Myometrial cell (primary cell): ENCODE data around the genes IL32, ZNF205 and OR2C1.

GRCh38 chr16:2990945-2991298 is 10.7 kb upstream of the PKMYT1 start:
- RAMPAGE, long total RNA = no peak

GRCh38 chr16:3035821-3036389 is 839 bp downstream of the BICDL2 start:
- RAMPAGE, long total RNA = no peak

DNA sequence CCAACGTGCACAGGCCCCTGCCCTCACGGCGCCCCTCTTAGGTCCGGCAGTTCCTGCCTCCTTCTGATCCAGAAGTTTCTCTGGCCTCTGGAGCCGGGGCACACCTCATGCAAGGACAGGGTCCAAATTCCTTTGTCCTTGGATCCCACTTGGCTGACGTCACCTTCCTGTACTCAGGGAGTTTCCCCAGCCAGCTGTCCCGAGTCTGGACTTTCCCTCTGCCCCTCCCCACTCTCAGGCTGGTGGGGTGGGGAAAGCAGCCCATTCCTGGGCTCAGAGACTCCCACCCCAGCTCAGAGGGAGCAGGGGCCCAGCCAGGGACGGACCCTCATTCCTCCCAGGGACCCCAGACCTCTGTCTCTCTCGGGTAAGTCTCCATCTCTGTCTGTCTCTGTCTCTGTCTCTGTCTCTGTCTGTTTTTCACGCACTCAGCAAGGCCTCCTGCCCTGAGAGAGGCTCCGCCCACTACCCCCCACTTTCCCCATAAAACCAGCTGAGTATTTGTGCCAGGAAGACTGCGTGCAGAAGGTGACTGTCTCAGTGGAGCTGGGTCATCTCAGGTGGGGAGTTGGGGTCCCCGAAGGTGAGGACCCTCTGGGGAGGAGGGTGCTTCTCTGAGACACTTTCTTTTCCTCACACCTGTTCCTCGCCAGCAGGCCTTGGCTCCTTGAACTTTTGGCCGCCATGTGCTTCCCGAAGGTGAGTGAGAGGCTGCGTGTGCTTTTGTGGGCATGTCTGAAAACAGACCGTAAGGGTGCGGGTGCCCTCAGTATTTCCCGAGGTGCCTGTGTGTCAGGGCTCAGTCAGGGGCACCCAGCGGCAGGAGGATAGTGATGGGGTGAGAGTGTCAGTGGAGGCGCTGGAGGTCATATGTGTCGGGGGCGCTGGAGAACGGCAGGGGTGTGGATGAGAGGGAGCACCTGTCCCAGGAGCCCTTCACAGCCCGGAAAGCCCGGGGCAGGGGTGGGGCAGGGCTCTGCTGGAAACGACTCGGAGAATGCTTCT is at the start of gene IL32:
Gene IL32 (plus strand): TSS at position 513 of the 1,005 bp plus-strand sequence.
- RAMPAGE, long total RNA = start-site peak on the plus strand centred at position 256 of the sequence, 82 bp wide, 47 and 40 reads in 2 replicates

DNA sequence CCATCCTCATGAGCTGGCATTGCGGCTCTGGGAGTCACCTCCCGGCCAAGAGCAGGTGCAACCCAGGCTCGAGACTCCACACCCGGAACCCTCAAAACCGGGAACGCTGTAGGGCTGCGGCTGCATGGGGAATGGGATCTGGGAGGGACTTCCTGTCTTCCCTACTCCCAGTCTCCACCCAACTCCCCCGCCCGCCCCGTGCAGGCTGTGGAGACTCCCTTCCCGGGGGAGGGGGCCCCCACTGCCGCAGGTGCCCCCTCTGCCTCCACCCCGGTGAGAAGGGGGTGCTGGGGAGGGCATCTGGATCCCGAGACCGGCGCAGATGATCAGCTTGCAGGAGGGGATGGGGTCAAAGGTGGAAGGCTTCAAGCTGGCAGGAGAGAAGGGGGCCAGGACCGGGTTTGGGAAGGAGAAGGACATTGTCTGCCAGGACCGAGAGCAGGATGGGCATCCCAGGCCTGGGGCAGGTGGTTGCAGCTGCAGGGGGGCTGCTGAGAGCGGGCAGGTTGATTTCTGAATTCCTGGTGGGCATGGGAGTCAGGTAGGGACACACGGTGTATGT is at the start of gene ZNF205:
Gene ZNF205 (plus strand): TSS at position 177 of the 562 bp plus-strand sequence.
- RAMPAGE, long total RNA = no peak

GRCh38 chr16:3137234-3137656 is 2.4 kb downstream of the ZNF213 start:
- RAMPAGE, long total RNA = no peak

- RAMPAGE, long total RNA = no peak
These were observed 406 bp downstream of the ZNF200 start for GRCh38 chr16:3234585-3234919.

DNA sequence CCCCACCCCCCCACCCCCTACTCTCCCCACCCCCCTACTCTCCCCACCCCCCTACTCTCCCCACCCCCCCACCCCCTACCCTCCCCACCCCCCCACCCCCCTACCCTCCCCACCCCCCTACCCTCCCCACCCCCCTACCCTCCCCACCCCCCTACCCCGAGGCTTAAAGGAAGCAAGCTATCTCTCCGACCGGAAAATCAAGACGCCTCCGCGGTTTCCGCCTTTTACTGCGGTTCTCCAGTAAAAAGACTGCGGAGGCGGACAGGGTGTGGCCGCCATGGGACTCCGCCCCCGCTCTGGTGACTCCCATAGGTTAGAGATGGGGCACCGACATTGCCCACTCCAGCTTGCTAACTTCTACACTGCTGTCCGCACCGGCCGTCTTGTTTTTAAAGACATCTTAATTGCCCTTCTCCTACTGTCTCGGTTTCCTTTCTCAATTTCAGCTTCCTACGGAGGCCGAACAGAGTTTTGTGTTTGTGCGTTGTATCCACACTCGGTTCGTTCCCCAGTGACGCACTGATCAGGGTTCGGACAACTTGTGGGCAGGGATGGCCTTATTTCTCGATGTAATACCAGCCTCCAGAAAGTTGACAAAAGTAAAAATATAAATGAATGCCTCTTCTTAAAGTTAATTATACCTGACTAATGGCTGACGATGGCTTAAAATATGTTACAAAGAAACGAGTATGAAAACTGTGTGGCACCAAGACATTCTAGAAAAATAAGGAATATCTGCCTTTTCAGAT is 994 bp upstream of the ZNF200 start:
- RAMPAGE, long total RNA = no peak

DNA sequence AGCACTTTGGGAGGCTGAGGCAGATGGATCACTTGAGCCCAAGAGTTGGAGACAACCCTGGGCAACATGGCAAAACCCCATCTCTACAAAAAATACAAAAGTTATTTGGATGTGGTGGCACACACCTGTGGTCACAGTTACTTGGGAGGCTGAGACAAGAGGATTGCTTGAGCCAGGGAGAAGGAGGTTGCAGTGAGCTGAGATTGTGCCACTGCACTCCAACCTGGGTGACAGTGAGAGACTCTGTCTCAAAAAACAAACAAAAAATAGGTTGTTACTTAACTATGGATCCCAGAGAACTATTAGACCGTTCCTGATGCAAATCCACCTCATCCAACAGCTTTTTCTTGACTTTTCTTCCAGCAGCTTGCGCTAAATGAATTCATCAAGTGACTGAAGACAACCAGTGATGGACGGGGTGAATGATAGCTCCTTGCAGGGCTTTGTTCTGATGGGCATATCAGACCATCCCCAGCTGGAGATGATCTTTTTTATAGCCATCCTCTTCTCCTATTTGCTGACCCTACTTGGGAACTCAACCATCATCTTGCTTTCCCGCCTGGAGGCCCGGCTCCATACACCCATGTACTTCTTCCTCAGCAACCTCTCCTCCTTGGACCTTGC is at the start of gene OR2C1:
Gene OR2C1 (plus strand): TSS at position 358 of the 624 bp plus-strand sequence.
- RAMPAGE, long total RNA = no peak

GRCh38 chr16:3457353-3458466 is 14.2 kb downstream of the NAA60 start:
- RAMPAGE, long total RNA = start-site peak on the plus strand at chr16:3458003-3458088, 68 and 183 reads in 2 replicates

DNA sequence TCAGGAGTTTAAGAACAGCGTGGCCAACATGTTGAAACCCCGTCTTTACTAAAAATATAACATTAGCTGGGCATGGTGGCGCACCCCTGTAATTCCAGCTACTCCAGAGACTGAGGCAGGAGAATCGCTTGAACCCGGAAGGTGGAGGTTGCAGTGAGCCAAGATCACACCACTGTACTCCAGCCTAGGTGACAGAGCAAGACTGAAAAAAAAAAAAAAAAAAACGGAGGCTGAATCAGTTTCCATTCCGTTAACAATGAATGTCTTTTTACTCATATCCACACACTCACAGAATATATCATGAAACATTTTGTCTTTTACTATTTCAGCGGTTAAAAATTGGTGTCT is 10.6 kb upstream of the SLX4 start:
- RAMPAGE, long total RNA = no peak

DNA sequence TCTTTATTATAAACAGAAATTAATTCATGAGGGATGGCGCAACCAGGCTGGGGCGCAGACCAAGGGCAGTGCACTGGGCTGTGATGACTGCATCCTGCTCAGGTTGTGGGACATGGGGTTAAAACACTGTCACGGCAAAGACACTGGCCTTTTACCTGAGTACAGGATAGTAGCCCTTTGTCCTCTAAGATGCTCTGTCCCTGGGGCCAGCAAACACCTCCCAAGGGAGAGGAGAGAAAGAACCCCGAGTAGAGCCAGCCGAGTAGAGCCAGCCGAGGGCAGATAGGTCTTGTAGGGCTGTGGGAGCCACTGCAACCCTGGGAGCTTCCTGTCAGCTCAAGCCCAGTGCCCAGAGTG is 8.7 kb upstream of the DNASE1 start:
- RAMPAGE, long total RNA = no peak

DNA sequence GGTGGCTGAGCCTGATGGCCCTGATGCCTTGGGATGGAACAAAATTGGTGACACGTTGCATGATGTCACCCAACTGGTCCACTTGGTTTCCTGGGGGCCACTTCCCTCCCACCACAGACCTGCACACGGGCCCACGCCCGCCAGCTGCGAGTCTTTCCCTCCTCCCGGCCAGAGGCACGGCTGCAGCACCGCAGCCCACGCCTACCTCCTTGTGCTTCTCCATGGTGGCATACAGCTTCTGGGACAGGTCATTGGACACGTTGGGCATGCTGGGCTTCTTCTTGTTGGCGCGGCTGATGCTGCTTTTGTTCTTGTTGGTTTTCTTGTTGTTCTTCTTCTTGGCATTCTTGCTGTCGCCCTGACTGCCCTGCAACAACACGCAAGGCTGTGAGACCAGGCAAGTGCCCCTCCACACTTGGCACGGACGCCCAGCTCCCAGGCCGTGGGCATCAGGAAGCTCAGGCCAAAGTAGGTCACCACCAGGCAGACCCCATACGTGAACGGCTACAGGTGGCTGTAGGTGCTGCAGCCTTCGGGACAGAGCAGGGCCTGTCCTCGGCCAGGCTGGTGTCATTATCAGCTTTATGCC is 14.3 kb upstream of the TRAP1 start:
- RAMPAGE, long total RNA = no peak

GRCh38 chr16:3736032-3736525 is 18.8 kb upstream of the TRAP1 start:
- RAMPAGE, long total RNA = no peak

GRCh38 chr16:3798069-3798308 is 80.7 kb upstream of the TRAP1 start:
- RAMPAGE, long total RNA = no peak

GRCh38 chr16:4019310-4019932 is 96.8 kb downstream of the ADCY9 start:
- RAMPAGE, long total RNA = no peak

DNA sequence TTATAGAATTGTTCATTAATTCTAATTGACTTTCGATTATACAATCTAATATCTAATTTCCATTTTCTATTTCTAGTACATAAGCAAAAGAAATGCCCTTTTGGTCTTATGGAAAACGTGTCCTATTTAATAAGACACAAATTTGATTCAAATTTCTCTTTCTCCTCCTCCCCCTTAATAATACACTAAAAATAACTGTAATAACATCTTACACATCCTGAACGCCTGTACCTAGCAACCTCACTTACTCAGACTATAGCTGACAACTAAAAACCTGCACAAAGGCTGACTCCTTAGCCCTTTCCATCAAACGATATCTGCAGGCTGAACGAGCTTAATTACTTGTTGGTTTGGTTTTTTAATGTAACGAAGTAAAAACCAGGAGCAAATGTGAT is 23.8 kb downstream of the ADCY9 start:
- RAMPAGE, long total RNA = no peak

GRCh38 chr16:4239545-4240089 is 2.3 kb downstream of the SRL start:
- RAMPAGE, long total RNA = no peak

DNA sequence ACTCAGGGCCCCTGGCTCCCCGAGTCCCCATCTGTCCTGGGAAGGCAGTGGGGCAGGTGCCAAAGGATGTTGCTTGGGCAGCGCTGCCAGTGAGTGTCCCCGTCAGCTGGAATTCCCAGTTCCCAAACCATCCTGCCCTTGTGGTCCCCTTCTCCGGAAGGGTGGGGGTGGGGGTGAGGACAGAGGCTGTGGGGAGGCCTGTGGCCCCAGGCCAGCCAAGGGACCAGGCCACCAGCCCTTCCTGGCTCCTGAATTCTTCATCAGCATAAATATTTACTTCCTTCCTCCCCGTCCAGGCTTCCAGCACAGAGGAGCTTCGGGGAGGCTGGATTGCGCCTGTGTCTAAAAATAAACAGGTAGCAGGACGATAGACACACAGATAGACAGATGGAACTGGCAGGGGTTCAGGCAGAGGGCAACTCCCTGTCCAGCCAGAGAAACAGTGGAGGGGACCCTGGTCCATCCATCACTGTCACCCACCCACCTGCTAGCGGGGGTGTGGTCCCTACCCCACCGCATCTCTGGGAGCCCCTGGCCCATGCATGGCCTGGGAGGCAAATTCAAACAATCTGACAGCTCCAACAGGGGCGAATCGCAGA is 13.0 kb downstream of the GLIS2 start:
- RAMPAGE, long total RNA = no peak

GRCh38 chr16:4344137-4344731 is 6.9 kb downstream of the PAM16 start:
- RAMPAGE, long total RNA = no peak

- RAMPAGE, long total RNA = no peak
These were observed 3.1 kb downstream of the PAM16 start for GRCh38 chr16:4347853-4348622.